SJSA1 (cell line): ENCODE results near the gene RNF183.

DNA sequence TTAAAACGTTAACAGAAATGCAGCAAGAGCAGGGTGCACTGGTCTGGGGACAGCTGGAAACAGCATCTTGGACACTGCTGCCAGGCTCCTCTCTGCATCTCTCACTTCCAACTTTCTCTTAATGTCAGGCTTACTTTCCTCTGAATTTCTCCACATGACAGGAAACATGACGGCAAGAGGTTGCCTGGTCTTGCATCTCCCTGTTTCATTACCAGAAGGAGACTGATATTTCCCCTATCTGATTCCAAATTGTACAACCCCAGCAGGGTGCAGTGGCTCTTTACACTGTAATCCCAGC is 101.5 kb downstream of the UGCG start:
- RAMPAGE, long total RNA: no peak

DNA sequence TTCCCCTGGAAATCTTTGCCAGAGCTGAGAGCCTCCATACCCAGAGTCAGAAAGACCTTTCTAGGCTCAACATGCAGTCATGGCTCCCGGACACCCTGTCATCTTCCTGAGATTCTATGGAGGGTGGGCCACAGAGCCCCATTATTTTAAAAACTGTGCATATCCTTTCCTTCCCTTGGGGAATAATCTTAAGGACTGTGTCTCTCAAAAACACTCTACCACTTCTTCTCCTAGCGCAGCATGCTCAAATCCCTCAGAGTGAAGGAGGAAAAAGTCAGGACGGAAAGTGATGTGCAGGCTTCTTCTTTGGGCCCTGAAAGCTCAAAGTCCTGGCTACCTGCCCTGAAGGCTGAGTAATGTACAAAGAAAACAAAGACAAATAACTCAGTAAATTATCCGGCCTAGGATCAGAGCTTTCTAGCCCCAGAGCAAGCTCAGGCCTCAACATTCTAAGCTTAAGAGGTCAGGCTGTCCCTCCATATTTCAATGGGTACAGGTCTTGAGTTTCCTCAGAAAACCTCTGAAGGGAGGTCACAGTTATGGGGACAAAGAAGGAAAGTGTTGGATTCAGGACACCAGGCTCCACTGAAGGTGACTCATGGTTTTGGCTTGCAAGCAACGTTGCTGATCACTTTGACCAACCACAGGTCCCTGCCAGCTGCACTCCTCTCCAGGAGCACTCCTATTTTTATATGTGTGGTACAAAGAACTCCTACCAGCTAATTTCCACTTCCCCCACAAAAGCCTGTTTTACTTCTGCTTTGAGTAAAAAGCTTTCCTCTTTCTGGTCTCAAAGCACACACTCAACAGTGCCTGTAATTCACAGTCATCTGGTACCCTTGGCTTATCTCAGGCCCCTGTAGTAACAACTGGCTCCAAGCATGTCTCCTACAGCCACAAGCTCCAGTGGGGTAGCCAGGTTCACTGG is 115.5 kb downstream of the UGCG start:
- RAMPAGE, long total RNA: no peak

DNA sequence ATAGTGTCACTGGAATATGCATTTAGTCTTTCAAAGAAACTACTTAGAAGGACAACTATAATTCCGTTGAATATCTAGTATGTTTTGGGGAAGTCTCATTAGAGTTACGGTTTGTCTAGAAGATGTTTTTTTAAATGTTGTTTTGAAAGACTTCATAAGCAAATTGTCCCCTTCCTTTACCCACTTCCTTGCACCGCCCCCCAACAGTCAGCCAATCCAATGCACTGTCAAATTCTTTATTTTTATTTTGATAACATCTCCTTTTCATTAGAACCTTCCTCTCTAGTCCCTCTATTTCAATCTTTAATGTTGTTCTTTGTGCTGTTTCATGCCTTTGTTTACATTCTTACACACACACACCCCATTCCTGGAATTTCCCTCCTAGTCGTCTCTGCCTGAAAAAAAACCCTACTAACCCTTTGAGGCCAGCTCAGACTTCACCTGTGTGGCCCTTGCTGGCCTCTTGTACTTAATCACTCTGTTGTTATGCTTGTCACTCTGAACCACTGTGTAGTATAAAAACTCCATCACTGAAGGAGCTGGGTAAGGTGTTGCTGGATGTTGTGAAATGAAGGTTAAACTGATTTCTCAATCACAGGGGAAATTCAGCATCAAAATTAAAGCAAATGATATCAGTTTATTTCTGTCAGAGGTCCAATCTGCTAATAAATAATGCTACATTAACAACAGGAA is 133.3 kb downstream of the UGCG start:
- RAMPAGE, long total RNA: no peak

DNA sequence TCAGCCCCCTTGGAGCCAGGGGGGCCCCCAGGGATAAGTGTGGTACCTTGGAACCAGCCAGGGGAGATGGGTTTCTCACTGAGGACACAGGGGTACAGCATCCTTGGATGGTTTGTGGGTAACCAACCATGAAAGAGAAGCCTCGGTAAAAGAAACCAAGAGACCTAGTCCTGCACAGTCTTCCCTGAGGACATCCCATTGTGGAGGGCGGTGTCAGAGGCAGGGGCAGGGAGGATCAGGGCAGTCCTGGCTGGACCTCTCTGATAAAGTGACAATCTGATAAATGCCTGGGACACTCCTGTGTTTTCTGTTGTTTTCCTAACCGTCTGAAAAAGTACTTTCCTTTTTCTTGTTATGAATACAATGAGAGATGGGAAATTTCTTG is 102.2 kb downstream of the SUSD1 start:
- RAMPAGE, long total RNA: no peak

DNA sequence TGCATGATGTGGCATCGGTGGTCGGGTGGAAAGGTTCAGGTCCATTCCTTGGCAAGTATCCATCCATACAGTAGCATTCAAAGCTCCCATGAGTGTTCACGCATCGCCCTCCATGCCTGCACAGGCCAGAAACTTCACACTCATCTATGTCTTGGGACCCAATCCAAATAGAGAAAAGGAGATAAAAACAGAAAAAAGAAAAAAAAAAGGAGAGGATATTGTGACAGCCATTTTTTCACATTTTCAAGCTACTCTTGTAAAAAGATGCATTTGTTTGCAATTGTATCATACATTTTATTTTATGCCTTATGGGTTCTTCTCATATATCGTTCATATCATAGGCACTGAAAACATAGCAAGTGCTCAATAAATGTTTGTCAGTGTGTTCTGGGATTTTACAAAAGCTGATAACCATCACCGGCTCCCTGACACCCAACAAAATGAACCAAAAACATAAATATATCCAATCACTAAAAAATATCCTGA is 31.6 kb downstream of the SUSD1 start:
- RAMPAGE, long total RNA: no peak

- RAMPAGE, long total RNA: no peak
Observed at GRCh38 chr9:112169261-112169883, 5.7 kb downstream of the SUSD1 start.

- RAMPAGE, long total RNA: no peak
Observed at GRCh38 chr9:112175890-112176265, 781 bp upstream of the SUSD1 start.

- RAMPAGE, long total RNA: no peak
Observed at GRCh38 chr9:112208117-112208838, 33.2 kb upstream of the SUSD1 start.

DNA sequence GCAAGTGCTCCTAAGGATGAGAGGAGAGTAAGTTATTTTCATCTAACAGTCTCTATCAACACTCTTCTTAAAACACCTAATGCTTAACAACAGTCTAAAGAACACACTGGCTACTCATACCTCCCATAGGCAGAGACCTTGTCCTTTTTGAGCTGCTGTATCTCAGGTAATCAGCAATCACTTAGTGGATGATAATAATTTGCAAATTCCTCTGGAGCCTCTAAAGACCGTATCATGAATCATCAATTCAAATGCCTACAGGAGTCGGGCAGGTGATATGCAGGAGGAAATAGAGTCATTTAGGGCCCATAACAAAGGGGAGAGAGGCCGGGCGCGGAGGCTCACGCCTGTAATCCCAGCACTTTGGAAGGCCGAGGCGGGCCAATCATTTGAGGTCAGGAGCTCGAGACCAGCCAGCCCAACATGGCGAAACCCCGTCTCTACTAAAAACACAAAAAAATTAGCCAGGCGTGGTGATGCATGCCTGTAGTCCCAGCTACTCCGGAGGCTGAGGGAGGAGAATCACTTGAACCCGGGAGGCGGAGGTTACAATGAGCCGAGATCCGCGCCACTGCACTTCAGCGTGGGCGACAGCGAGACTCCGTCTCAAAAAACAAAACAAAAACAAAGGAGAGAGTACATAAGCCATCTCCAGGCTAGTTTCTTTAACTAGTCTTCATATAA is 1.2 kb upstream of the HSDL2 start:
- RAMPAGE, long total RNA: no peak

- RAMPAGE, long total RNA: no peak
Observed at GRCh38 chr9:112505525-112506129, 19.0 kb downstream of the KIAA1958 start.

DNA sequence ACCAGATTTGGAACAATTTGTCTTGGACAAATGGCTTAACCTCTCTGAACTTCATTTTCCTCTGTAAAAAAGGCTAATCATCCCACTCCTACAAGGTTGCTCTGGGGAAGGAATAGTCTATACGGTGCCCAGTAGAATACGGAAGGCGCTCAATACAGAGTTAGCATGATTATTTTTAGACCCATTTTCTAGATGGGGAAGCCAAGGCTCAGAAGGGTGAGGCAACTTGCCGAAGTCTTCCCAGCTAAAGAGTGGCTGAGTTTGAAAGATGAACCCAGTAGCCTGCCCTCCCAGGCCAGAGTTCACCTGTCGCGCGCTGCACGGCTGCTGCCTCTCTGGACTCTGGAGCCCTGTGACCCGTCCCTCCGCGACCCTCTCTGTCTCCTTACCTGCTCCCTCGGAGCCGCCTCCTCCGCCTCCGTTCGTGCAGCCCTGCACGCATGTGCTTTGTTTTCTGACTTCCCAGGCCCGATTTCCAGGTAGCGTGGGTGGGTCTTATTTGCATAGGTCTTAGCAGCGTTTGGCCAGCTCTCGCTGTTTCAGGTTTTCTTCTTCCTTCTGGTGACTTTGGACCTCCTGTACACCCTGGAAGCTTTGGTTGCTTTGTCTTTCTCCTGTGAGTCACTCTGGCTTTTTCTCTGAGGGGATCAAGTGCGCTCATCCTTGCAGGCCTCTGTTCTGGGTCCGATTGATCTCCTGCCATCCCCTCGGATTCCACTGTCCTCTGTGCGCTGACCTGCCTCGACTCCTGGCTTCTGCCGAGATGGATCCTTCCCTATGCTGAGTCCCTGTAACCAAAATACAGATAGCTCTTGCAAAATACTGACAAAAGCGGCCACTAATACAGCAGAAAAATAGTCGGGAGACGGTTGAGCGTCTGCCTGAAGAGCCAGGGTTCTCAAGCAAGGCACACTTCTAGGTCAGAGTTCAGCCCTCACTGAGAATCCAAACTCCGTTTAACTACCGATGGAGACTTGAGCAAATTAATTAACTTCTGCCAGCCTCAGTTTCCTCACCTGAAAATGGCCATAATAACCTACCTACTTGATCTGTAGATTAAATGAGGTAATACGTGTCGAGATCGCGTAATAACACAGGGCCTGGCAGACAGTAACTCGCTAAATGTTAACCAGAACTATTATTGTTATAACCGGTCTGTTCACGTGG is at the start of gene RNF183:
TSS of gene RNF183 (minus strand) at position 710 of the 1,167 bp plus-strand sequence.
- RAMPAGE, long total RNA: no peak

DNA sequence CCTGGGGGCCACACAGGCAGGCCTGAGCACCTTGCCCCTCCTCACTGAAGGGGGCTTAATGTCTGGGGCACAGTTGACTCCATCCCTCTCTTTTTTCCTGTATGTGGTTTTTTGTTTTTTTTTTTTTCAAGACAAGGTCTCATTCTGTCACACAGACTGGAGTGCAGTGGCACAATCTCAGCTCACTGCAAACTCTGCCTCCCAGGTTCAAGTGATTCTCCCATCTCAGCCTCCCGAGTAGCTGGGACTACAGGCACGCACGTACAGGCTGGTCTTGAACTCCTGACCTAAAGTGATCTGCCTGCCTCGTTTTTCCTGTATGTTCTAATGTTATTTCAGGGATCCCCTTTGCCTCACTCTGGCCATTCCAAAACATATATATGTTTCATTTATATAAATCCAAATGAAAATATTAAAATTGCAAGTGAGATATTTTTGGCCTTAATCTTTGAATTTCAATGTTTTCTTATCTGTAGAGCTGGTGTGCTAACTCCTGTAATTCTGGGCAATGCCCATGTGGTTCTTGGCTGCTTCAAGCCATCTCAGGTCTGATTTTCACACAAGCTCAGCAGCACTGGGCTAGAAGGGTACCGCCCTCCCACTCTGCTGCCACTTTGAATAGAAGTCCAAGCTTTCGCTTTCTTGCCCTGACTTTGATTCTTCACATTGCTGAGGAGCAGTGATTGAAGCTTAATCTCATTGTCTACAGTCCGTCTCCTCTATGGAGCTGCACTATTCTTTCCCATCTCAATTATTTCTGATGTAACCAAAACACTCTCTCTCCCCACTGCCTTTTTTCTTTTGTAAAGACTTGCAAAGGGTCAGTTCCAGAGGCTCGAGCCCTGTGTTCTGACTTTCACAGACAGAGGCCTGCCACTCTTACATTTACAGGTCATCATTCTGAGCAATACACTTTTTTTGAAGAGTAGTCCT is 12.6 kb upstream of the RNF183 start:
- RAMPAGE, long total RNA: no peak

- RAMPAGE, long total RNA: no peak
Observed at GRCh38 chr9:113425124-113425403, 14.5 kb downstream of the C9orf43 start.

DNA sequence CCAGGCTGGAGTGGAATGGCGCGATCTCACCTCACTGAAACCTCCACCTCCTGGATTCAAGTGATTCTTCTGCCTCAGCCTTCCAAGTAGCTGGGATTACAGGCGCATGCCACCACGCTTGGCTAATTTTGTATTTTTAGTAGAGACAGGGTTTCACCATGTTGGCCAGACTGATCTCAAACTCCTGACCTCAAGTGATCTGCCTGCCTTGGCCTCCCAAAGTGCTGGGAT is 28.0 kb downstream of the RGS3 start:
- RAMPAGE, long total RNA: no peak

- RAMPAGE, long total RNA: no peak
Observed at GRCh38 chr9:113504505-113505677, 41.4 kb downstream of the RGS3 start.

DNA sequence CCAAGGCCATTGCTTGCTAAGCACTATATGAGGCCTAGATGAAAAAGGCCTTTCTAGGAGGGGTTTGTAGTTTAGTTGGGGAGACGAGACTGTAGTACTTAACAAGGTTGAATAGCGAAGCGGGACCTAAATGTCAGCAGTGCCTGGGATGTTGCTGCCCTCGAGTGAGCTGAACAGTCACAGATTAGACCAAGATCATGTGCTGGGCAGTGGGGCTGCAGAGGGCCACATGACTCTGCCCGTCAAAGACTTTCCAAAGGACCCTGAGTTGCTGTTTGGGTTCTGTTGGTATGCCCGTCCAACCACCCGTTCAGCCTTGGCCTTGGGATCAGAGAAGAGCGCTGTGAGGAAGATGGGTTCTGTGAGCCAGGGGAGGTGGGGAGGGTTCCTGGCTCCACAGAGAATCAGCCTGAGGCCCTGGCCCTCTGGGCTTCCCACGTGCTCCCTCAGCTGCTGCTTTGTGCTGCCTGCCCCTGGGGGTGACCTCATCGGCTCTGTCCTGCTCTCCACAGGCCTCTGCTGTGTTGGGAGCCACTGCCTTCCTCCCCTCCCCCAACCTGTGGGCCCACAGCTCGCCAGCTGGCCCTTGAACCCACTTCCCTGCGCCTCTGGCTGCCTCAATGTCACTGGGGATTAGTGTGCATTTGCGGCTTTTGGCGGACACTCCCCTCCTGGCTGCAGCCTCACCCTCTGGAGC is 72.6 kb downstream of the RGS3 start:
- RAMPAGE, long total RNA: no peak

DNA sequence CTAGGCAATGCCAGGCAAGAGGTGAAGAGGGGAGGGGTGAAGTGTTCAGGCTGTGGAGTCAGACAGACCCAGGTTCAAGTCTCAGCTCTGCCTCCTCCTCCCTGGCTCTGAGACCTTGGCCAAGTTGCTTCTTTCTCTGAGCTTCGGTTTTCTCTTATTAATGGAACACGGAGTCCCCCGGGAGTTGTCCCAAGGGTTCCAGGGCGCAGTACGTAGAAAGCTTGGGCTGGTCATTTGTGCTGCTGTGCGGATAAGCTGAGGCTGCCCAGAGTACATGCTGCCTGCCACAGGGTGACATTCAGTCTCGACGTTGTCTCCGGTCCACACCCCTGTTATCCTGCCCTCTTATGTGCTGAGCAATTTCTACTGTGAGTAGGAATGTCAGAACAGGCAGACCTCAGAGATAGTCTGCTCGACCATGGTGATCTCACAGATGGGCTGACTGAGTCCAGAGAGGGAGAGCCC is 123.8 kb downstream of the RGS3 start:
- RAMPAGE, long total RNA: no peak

GRCh38 chr9:113933091-113933602 is 57.0 kb downstream of the ZNF618 start:
- RAMPAGE, long total RNA: no peak

- RAMPAGE, long total RNA: no peak
Observed at GRCh38 chr9:114004105-114004740, 73.9 kb downstream of the AMBP start.

DNA sequence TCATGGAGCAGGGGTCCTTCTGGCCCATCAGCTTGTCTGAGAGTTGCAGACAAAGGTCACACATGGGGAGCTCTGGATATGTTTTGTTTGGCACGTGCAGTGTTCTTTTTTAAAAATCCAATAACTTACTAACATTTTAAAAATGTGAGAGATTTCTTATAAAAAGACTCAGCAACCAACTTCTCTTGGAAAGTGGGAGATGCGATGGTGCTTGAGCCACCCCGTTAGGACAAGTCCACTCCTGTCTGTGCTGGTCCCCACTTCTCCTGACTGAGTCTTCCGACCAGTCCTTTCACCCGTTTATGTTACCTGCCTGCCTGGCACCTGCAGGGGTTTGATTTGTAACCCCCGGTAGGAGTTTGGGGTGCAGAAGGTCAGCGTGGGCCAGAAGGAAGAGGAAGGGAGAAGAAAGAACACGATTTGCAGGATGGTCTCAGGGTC is 14.5 kb downstream of the COL27A1 start:
- RAMPAGE, long total RNA: no peak